Epithelial cell of esophagus (primary cell): ENCODE measurements around the gene CSPG4.

- RRBS = no CpG with 5 or more reads among the region's 4 CpGs
These were observed 2.3 kb downstream of the SCAMP2 start for GRCh38 chr15:74870860-74871296.

DNA sequence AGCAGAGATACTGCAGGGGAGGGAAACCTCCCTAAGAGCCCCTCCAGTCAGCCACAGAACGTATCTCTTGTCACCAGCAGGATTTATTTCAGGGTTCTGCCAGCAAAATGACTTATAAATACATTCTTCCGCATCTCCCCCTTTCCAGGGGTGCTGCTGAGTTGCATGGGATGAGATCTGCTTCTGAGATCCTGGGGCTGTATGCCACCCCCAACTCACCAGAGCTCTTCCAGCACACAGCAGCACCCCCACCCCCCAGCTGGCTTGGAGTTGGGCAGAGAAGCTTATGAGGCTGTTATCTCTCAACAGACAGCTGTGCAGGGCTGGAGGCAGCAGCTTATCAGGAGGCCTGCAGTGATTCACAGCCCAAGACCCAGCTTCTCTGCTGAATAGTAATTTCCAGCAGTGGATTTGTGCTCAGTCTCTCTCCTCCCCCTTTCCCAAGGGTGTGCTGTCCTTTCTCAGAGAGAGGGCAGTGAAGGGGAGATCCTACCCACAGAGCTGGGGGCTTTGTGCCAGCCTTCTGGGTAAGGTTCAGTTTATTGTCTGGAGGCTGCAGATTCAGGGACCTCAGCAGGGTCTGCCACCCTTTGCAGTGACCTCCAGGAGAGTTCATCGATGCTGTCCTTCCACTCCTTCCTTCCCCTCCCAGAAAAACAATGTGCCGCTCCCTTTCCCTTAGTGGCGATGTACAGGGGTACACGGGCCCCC is 2.1 kb downstream of the RPP25 start:
- RRBS = no CpG with 5 or more reads among the region's 6 CpGs

DNA sequence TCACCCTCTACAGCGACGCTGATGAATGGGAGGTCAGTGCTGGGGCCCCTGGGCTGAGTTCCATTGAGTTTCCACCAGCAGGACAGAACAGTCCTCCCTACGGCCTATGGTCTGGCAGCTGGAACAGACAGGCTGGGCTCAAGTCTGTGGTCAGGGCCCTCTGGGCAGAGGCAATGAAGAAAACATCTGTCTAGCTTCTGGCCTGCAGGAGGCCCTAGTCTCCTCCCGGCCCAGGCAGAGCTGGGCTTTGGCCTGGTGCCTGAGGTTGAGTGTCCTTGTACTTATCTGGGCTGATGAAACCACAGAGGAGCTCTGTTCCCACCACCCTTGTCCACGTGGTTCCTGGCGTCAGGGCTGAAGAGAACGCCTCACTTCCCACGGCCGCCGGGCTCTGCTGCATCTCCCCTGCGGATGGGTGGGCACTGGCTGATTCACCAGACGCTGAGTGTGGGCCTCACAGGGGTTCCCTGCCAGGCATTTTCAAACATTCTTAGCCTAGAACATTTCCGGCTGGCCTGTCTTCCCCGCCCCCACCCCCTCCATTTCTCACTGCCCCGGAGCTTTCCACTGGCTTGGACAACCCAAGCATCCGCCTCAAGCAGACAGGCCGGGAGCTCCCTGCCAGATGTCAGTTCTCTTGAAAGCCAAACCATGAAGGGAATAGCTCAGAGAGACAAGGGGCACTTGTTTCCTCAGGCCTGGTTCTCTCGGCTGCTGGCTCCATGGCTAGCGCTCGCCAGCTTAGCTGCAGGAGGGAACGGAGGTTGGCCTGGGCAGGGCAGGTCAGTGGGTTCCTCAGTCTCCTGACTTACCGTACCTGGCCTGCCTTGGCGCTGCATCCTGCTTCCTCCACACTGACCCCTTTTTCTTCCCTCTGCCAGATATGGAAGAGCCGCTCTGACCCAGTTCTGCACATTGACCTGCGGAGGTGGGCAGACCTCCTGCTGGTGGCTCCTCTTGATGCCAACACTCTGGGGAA is 20.4 kb downstream of the PPCDC start:
- RRBS = 24% methylated on average over 5 of the region's 25 CpGs

DNA sequence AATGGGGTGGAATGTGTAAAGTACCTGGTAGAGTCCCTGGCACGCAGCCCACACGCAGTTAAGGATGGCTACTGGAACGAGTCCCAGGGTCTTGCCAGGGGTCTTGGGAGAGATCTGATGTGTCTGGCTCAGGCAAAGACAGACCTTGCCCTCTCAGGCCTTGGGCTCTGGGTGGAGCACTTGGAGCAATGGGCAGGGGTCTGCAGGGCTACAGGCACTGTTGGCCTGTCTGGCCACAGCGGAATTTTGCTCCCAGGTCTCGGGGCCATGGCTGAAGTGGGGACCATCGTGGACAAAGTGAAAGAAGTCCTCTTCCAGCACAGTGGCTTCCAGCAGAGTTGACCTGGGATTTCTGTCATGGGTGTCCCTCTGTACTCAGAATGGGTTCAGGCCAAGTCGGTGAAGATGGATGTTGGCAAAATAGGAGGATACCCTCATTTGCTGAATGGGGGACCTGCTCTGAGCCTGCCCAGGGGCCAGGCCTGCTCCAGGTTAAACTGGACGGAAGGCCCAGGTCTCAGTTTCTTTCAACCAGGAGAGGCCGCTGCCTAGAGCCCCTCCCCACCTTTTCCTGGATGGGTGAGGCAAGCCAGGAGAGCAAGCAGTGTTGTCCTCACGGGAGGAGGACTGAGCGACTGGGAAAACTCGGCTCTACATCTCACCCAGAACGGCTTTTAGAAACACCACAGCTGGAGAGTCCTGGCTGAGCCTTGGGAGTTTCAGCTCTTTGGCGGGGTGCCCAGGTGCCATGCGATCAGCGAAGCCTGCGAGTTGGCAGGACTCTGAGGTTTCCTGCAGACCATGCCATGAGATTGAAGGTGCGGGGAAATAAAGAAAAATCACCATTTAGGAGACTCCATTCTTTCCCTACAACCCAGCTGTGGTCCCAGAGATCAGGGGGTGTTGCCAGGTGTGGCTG is 25.8 kb downstream of the PPCDC start:
- RRBS = no CpG with 5 or more reads among the region's 18 CpGs

GRCh38 chr15:75384004-75384531 is 15.7 kb upstream of the MAN2C1 start:
- RRBS = no CpG with 5 or more reads among the region's 7 CpGs

GRCh38 chr15:75673319-75673981 is 25.7 kb downstream of the SNX33 start:
- RRBS = no CpG with 5 or more reads among the region's 11 CpGs

- RRBS = no CpG with 5 or more reads among the region's 15 CpGs
These were observed 30.0 kb downstream of the SNX33 start for GRCh38 chr15:75677628-75678257.

GRCh38 chr15:75697425-75697960 is 15.2 kb downstream of the CSPG4 start:
- RRBS = no CpG with 5 or more reads among the region's 9 CpGs

- RRBS = no CpG with 5 or more reads among the region's 20 CpGs
These were observed 3.2 kb downstream of the CSPG4 start for GRCh38 chr15:75709396-75709965.

DNA sequence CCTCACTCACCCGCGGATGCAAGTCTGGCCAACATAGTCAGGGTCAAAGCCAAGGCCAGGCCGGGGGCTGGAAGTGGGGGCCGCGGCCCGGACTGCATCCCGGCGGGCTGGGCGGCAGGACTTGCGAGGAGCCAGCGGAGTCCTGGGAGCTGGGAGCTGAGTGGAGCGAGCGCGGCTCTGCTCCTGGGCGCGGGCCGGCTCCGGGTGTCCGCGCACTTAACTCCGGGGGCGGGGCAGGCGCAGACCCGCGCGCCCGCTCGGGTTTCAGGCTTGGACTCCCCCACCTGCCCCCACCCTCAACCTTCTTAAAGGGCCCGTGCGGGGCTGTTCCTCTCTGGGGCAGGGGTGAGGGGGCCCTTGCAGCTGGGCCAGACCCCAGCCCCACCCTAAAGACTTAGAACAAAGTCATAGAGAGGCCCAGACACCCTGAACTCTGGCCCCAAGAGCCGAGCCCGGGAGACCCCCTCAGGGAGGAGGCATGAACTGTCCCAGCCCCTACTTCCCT is at the start of gene CSPG4:
Gene CSPG4 (minus strand): TSS at position 191 of the 505 bp plus-strand sequence.
- RRBS = no CpG with 5 or more reads among the region's 32 CpGs

DNA sequence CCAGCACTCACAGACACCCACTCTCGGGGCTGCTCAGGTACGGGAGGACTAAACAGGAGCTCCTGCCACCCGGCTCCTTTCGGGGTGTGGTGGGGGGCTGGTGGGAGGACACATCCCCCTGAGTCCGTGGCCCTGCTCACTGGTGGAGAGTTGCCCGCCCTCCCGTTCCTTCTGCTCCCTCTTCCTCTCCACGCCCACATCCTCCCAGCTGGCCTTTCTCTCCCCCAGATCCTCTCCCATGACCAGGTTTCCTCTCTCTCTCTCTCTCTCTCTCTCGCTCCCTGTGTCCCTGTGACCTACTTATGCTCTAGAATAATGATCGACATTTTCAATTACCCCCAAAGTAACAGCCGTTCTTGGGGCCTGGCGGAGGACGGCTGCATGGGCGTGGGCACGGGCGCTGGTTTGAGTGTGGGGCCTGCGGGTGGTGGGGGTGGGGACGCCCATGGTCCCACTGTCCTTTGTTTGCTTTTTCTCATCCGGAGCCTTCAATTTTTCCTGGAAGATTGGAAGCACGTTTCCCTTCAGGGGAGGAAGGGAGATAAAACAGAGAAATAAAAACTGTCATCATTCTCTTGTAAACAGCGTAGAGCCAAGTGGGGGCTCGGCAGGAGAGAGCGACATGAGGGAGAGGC is 7.9 kb downstream of the ODF3L1 start:
- RRBS = no CpG with 5 or more reads among the region's 23 CpGs

DNA sequence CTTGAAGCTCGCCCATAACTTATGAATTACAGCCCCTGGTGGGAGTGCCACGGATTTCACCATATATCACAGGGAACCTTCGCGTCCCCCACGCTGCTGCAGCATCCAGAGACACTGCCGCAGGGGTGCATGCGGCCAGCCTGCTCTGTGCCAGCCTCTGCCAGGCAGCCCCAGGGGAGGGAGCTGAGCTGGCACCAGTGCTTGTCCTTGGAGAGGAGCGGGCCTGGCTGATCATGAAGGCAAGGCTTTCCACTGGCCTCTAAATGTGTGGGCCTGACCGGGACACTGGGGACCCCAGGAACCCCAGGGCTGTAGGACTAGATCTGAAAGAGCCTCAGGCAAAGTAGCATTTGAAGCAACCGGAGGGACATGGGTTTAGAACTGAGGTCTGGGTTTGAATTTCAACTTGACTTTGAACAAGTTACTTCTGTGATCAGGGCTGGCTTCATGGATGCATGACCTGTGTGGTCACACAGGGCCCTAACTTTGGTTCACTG is 114.3 kb downstream of the ETFA start:
- RRBS = 8% methylated on average over 2 of the region's 10 CpGs

DNA sequence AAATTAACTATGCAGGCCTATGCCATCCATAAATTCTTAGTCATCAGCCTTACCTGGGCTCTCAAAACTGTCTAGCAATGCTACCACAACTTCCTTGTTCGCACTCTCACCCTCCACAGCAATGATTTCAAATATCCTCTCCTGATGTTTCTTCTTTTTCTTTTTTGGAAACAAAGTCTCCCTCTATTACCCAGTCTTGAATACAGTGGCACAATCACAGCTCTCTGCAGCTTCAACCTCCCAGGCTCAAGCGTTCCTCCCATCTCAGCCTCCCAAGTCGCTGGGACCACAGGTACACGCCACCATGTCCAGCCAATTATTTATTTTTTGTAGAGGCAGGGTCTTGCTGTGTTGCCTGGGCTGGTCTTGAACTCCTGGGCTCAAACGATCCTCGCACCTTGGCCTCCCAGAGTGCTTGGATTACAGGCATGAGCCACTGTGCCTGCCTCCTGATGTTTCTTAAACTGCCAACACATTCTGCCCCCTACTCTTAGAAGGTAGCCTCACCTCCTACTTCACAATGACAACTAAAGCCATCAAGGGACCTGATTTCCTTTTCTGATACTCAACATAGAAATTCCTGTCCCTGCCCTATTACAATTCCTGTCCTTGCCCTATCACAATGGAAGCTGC is 12.0 kb downstream of the ETFA start:
- RRBS = no CpG with 5 or more reads among the region's 6 CpGs

GRCh38 chr15:76949048-76949783 is 17.7 kb downstream of the RCN2 start:
- RRBS = no CpG with 5 or more reads among the region's 3 CpGs

- RRBS = no CpG with 5 or more reads among the region's 14 CpGs
These were observed 22.3 kb upstream of the PSTPIP1 start for GRCh38 chr15:76972573-76973132.

GRCh38 chr15:77021907-77022573 is 27.1 kb downstream of the PSTPIP1 start:
- RRBS = no CpG with 5 or more reads among the region's 9 CpGs

- RRBS = no CpG with 5 or more reads among the region's 16 CpGs
These were observed 35.2 kb downstream of the PSTPIP1 start for GRCh38 chr15:77030052-77030634.

DNA sequence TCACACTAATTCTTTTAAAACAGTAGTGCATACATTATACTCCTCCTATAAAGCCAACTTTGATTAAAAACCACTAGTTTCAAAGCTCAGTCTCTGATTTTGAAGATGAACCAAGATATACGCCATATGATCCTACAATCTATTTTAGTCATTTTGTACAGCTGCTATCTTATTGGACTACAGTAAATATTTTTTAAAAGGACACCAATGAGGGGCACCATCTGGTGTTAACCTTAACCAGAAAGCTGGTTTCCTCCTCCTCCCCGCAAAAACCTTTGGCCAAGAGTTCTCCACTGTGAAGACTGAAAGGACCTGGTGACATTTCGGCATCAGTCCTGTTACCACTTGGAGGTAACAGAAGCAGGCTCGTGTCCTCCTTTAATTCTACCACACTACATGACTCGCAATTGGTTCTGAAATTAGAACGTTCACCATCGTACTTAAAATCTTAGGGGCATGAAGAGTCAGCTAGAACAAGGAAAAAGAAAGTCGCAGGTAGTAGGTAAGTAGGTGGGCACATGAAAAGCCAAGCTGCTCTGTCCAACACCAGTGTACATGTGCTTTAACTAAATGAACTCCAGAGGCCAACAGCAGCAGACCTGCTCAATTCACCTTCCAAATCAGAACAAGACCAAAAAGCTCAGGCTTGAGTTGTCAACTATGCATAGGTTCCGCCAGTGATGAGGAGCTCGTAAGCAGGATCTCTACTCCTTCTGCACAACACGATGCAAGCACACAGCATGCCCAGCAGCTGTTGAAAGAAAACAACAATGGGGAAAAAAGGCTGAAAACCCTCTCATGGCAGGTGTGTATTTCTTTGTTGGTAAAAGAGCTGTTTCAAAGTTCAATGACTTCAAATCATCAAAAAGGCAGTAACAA is 24.5 kb downstream of the TSPAN3 start:
- RRBS = no CpG with 5 or more reads among the region's 11 CpGs

GRCh38 chr15:77067138-77067795 is 3.6 kb downstream of the TSPAN3 start:
- RRBS = no CpG with 5 or more reads among the region's 1 CpG

- RRBS = no CpG with 5 or more reads among the region's 10 CpGs
These were observed 36.3 kb upstream of the TSPAN3 start for GRCh38 chr15:77106904-77107824.